AG04449 (cell line): ENCODE measurements around the genes ZPR1 and APOA4.

DNA sequence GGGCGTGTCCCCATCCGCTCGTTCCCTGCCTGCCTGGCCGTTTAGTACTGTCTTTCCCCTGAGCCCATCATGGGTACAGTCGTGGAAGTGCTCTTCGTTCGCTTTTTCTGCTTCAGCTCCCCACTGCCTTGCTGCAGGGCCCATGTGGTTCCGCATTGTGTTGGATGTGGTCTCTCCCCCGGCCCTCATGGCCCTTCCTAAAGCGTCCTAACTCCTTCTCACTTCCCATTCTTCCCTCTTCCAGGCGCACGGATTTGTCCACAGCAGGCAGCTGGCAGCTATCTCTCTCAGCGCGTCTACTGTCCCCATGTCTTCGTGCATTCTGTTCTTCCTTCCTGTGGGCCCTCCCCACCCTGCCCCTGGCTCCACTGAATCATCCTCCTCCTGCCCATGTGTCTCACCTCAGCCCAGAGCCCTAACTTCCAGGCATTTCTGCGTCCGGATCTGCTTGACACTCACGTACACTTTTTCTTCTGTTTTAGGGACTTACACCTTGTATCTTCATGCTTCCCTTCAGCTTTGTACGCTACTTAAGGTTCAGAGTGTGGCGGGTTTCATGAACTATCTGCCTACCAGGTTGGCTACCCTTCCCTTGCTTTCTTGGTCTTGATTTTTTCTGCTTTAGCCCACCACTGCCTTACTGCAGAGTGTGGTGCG is 98.2 kb downstream of the ZBTB16 start:
- RRBS = no CpG with 5 or more reads among the region's 21 CpGs

DNA sequence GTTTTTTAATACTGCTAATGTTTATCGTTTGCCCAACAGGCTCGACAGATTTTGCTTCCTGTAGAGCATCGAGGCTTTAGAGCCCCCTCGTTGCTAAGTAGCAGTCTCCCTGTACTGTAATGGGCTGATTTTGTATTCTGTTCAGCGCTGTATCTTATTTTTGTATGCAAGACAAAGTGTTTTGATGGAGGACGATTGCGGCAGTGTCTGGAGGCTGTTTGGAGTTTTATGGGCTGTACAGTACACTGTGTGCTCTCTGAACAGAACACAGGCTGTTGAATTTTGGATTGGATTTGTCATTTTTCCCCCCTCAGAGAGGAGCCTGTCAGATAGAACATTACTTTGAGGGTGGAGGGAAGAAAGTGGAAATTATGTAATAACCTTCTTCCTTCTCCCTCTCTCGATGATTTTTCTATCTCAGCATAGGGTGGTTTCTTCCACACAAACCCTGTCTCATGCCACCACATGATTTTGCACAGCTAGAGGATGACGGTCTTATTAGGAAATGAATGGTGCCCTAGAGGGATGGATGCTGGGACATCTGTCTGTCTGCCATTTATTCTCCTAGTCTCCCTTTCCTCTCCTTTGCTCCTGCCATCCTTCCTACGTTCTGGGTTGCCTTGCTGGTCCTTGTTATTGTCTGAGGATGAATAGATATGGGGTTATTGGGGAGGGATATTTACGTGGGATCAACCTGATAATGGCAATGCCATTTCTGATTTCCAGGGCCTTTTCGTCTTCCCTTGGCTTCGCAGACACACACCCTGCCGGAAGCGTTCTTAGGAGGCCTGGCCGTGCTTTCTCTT is 104.6 kb downstream of the ZBTB16 start:
- RRBS = no CpG with 5 or more reads among the region's 16 CpGs

DNA sequence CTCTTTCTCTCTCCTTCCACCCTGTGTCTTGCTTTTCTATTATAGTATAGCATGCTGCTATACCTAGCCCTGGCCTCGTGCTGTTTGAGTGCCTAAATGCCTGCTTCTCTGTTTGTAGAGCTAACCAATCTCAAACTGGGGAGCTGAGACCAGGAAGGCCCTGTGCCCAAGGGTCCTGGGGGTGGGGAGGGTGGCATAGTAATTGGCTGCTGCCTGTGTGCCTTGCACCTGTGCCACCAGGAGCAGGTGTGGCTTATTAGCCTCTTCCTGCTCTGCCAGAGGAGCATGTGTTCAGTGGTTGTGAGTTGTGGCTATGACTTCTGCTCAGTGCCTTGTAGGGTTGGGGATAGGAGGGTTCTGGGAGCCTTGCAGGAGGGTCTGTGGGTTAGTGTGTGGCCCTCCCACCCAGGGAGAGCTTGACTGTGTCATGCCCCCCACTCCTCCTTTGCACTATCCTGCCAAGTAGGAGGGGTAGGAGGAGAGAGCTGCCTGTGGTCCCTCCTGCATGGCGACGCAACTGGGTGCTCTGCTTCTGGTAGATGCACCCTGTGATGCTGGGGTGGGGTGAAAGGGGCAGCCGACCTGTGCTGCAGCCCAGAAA is 109.2 kb downstream of the ZBTB16 start:
- RRBS = no CpG with 5 or more reads among the region's 4 CpGs

DNA sequence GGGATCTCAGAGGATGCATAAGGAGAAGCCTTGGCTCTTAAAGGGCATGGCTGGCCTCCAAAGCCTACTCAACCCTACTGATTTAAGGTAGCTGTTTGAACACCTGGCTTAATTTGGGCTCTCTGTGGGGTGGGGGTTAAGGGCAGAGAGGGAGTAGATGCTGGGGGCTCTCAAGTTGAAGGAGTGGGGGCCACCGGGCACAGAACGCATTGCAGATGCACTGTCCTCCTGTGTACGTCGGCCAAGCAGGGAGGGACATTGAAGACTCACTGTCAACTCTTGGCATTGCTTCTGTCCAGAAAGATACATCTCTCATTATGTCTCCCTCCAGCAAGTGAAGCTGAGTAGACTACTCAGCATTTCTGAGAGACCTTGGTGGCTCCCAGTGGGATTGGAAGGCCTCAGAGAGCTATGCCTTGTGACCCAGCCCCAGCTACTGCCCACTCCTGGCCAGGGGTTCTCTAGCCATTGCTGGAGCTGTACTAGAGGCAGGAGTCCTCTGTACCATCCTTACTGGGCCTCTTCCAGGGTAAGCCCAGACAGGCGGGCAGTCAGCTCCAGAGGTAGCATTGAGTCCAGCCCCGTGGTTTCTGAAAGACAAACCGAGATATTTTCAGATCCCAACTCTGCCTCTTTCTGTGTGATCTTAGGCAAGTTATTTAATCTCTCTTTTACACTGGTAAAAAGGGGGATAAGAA is 56.8 kb upstream of the NNMT start:
- RRBS = no CpG with 5 or more reads among the region's 7 CpGs

DNA sequence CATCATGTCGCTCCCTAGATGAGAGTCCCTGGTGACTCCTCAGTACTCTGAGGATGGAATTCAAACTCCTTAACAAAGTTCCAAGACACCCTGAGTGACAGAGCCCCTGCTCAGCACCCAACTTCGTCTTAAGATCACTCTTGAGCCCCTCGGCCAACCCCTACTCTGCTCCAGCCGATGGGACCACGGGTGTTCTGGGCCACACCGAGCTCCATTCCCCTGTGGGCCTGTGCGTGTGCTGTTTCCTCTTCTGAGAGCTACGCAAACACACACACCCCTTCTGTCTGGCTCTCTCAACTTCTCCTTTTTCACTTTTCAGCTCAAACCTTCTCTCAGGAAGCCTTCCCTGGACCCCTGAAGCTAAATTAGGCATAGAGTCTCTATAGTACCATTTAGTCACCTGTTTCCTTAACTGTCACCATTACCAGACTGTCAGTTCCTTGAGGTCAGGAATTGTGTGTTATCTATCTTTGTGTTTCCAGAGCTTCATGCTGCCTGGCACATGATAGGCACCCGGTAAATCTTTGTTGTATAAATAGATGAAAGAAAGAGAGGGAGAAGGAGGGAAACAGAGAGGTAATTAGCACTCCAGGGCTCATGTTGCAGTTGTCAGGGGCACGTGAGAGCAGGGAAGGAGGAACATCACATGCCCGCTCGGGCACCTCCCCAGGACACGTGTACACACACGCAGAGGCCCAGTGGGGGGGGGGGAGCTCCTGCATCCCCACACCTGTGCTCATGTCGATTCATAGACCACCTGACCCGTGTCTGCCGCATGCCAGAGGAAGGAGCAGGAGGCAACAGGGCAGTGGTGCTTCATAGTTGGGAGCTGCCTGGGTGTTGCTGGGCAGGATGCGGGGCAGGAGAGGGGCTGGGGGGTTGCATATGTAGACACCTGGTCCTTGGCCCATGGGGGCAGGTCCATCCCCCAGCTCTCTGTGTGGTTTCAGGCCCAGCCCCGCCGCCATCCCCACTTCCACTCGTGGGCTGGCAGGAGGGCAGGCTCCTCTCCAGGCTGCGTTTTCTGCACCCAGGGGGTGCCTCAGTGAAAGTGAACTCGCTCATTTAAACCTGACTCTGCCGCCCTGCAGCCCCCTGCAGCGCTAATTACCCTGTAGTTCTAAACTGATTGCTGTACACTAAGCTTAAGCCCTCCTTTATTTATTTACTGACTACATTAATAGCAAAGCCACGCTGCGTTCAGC is 37.1 kb upstream of the NNMT start:
- RRBS = no CpG with 5 or more reads among the region's 27 CpGs

- RRBS = no CpG with 5 or more reads among the region's 3 CpGs
These were observed 25.3 kb upstream of the NNMT start for GRCh38 chr11:114270853-114271328.

DNA sequence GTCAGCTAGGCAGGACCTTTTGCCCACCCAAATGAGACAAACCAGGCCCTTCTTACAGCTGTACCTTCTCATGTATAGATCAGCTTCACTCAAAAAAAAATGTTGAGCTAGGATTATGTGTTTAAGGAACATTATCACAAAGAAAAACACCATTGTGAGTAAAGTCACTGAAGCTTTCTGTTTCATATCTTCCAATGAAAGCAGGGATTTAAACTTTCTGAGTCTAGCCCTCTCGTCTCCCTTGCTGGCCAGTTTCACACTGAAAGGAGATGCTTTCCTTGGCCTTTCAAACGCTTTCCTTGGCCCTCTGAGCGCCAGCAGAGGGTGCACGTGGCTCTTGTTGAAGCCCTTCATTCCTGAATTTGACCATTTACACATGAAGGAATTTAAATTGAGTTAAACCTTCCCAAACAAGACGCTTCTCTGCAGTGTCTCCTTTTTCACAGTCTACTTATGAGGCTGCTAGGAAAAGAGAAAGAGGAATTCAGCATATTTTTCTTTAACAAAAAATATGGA is 21.5 kb downstream of the NNMT start:
- RRBS = no CpG with 5 or more reads among the region's 5 CpGs

DNA sequence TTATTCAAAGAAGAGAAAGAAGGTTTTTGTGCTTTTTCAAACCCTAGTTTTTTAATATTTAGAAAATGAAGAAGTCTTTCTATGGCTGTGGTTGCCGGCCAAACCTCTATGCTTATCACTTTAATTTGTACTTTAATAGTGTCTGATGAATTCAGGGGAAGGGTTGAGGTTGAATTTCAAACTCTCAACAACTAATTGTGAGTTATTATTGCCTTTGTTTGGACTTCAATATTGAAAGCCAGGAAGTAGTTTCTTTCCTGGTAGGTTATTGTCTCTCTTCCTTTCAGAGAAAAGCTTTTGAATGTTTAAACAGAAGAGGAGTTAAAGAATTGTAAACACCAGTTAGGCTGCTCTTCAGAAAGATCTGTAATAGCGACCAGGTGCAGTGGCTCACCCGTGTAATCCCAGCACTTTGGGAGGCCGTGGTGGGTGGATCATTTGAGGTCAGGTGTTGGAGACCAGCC is 22.1 kb downstream of the NNMT start:
- RRBS = no CpG with 5 or more reads among the region's 4 CpGs

GRCh38 chr11:114318871-114319309 is 22.7 kb downstream of the NNMT start:
- RRBS = no CpG with 5 or more reads among the region's 5 CpGs

- RRBS = no CpG with 5 or more reads among the region's 19 CpGs
These were observed 44.3 kb downstream of the NNMT start for GRCh38 chr11:114340258-114341211.

DNA sequence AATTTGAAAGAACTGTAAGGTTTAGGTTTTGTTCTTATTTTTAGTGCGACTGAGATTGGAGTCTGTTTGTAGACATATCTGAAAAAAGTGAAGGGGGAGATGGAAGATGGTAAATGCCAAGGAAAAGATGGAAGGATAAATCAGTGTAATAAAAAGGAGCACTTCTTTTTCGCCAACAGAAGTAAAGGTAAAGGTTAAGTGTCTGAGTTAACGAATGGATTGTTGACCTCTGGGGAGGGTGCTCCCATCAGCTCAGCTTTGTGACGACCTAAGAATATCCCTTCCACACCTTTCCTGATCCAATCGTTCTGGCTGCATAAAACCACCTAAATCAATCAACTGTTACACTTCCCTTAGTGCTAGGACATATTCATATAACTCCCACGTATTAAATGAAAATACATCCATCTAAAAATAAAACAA is 843 bp downstream of the C11orf71 start:
- RRBS = no CpG with 5 or more reads among the region's 6 CpGs

DNA sequence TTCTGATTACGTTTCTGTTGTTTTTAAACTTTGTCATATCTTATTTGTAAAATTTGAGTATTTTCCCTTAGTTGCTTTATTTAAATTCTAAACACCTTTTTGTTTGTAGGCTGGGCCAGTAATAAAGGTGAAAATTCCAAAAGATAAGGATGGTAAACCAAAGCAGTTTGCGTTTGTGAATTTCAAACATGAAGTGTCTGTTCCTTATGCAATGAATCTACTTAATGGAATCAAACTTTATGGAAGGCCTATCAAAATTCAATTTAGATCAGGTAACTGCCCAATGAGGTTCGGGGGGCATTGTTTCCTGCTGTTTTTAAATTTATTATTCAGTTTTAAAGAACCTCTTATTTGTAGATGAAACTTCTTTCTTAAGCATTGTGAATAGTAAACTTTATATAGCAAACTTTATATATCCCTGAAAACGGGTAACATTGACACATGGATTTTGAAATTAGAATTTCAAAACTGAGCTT is 1.2 kb downstream of the RBM7 start:
- RRBS = no CpG with 5 or more reads among the region's 4 CpGs

DNA sequence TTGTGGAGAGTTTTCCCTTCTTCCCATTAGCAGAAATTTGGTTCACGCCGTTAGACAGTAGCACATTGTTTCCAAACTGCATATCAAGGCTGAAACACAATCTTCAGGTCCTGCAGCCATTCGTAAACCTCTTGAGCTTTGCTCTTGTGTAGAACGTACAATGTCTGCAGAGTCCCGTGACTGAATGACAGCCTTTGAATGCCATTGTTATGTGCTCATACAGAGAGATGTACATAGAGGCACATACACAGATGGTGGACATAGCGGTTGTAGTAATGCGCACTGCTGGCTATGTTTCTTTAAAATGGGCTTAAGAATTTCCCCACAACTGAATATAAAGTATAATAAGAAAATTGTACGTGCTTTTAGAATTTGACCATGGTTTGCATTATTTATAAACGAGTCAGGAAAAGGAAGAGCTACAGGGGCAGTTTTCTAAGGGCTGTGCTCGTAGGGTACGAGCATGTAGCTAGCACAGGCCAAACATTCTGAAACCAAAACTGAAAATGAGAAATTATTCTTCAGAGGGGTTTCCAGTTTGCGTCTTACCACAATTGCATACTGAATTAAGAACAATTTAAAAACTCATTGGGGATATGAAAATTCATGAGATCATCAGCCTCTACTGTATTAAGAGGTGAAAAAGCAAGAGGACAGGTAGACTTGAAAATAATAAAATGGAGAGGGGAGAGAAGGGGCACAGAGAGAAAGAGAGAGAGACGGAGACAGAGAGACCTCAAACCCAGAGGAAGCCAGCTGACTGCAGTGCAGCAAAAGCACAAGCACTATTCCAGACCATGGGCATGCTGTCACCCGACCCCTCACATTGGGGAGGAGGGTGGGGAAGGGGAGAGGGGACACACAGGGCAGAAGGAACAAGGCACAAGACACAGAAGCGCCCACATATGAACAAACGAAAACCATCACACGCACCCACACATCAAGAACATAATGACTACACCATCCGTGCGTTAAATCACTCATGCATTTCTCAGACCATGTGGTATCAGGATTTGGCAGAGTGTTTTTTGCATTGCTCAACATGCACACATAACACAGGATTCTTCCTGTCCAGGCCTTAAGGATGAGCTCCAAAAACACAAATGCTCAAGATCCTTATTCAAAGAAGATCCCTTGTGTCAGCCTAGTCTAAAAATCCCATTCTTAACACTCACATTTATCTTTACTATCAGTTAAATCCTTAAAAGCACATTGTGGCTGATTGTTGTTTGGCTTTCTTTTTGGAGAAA is 309.8 kb downstream of the CADM1 start:
- RRBS = no CpG with 5 or more reads among the region's 19 CpGs

DNA sequence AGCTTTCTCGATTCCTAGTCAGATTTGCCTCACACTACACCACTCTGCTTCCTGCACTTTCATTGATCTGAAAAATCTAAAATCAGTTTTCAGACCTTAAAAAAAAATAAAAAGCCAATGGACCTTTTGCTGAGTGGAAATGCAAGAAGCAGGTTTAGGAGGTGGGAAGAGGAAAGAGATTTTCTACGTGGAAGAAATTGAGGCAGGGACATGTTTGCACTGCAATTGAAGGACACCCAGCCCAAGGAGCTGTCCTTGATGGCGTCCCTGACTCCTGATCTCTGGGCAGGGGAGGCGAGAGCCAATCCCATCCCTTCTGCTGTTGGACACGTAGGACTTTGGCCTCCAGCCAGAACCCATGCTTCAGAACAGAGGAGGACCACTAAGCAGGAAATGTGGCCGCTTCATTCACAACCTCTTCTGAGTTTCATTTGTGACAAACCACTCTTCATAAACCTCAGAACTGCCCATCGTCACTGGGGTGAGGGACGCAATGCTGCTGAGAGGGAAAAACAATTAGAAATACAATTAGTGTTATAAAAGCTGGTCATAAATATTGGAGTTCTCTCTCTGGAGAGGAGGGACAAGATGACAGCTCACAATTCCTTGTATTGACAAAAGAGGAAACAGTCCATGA is 216.3 kb upstream of the CADM1 start:
- RRBS = no CpG with 5 or more reads among the region's 8 CpGs

GRCh38 chr11:116787395-116788556 is at the start of gene ZPR1:
TSS of gene ZPR1 (minus strand) at chr11:116788023.
- RRBS = 7% methylated on average over 4 of the region's 74 CpGs

DNA sequence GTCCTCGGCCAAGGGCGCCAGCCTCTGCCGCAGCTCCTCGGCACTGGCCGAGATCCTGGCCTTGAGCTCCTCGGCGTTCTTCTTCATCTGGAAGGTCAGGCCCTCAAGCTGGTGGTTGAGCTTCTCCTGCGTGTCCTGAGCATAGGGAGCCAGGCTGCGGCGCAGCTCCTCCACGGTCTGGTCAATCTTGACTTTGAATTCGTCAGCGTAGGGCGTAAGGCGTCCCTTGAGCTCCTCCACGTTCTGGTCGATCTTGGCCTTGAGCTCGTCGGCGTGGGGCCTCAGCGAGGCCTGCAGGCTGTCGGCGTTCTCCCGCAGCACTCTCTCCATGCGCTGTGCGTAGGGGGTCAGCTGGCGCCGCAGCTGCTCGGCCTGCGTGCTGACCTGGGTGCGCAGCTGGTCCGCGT is 1.9 kb downstream of the APOA4 start:
- RRBS = no CpG with 5 or more reads among the region's 33 CpGs

DNA sequence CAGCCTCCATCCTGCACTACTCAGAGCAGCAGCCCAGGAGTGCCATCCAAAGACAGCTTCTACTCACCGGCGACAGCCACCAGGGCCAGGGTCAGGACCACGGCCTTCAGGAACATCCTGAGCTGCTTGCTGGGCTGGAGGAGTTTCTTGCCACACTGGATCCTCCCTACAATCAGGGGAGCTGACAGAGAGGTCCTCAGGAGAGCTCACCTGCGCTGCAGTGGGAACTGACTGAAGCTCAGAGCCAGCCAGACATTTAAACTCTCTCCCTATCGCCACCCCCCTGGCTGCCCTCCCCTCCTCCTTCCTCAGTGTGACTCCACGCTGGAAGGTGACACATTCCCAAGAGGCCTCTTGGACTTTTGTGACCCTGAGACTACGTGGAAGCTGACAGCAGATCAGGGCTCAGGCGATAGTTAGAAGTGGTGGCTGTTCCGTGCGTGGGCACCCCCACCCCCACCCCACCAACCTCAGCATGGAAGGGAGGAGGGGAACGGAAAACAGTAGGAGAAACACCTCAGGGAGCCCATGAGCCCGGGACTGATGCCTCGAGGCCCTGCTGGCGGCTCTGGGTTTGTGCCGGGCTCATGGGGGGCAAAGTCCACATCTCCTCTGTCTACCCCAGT is at the start of gene APOA4:
Gene APOA4, minus strand, starts transcription at position 229 of the 626 bp plus-strand sequence.
- RRBS = 63% methylated on average over 4 of the region's 15 CpGs

DNA sequence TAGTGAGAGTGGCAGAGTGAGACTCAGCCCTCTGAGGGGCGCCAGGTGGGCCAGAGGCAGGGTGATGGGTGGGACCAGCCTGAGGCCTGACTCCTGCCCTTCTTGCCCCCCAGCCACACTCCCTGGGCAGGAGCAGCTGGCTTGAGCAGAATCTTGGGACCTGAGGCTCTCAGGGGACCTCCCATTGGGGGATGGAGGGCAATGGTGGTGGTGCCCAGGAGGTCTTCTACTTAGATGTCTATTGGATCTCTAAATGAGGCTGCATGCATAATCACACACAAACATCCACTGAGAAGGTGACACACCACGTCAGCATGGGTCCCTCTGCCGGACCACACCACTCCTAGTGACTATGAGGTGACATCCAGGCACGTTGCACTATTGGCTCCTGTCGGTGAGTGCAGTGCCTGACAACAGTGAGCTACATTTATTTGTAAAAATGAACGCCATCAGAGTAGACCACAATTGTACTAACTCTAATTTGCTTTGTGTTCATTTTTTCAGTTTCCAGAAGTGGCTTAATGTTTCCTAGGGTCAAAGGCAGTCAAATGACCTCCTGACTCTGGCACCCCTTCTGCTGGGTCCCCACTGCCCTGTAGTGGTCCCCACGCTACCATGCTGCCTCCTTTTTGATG is 2.3 kb upstream of the APOA4 start:
- RRBS = no CpG with 5 or more reads among the region's 7 CpGs

GRCh38 chr11:116864438-116865010 is 27.1 kb upstream of the APOA1 start:
- RRBS = no CpG with 5 or more reads among the region's 5 CpGs